ENCODE data around the genes ZFP1 and GAN.

GRCh38 chr16:75148167-75149310 is at the start of gene ZFP1:
Gene ZFP1 (plus strand): TSS chr16:75148524.
- PRO-cap = bidirectional peak, plus-strand start at chr16:75148538, minus-strand start at chr16:75148366; bidirectional peak, plus-strand start at chr16:75148913, minus-strand start at chr16:75148898; bidirectional peak, plus-strand start at chr16:75149083, minus-strand start at chr16:75148954

- PRO-cap = no peak
Observed at GRCh38 chr16:75169921-75170497, 21.7 kb downstream of the ZFP1 start.

GRCh38 chr16:75380158-75380785 is 53.0 kb downstream of the CFDP1 start:
- PRO-cap = no peak

DNA sequence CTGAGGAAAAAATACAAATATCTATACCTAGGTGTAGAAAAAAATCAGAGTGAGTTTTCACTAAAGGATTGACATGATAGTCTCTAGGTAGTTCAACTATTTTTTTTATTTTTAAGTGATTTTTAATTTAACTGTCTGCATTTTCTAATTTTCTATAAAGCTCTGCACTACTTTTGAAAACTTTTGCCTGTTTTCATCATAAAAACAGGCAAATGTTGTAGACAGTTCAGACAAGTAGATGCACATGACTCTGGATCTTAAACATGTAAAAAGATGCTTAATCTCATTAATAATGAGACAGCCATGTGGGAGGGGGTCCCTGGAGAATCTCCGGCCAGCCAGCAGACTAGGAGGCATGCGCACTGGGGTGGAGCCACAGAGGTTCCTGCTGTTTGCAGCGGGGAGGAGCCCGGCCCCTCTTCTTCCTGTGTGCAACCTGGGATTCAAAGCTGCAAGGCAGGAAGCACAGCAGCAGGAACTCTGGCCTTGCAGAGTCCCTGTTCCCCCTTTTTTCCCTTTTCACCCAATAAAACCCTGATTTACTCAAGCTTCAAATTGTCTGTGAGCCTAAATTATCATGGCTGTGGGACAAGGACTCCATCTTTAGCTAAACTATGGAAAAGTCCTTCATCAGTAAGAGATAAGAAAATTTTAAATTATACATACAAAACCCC is 12.4 kb downstream of the CFDP1 start:
- PRO-cap = unidirectional peak, plus-strand start at position 446 of the sequence

- PRO-cap = no peak
Observed at GRCh38 chr16:75501662-75502126, 6.5 kb upstream of the CHST6 start.

DNA sequence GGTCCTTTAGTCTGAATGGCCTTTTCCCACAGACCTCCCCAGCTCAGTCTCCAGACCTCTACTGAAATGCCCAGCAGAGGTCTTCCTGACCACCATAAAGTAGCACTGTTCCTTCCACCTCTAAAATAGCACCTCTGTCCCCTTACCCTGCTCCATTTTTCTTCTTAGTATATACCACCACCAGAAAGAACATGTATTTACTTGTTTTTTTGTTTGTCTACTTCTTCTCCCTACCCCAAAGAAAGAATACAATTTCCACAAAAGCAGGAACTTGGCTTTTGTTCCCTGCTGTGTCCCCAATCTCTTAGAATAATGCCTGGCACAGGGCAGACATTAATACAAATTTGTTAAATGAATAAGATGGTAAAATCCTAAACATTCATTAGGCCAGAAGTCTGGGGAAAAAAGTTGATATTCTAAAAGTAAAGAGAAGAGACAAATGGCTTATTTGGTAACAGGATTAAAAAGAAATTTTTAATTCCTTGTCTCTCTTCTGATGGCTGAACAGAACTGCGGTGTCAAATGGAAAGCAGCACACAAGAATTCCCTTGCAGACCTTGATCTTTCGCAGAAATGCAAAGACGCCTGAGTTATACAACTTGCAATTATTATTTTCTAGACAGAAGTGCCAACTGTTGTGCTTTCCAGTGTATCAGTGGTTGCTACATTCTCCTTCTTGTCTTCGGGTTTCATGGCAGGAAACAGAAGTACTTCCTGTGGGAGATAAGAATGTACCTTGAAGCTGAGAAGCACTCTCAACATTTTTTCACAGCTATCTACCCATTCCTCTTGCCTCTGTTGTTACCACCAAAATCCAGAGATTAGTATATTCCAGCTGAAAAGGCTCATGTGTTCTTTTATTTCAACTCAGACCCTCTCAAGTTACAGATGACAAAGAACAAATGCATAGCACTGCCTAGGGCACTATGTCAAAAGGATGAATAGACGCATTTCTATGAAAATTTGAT is 4.5 kb upstream of the ADAT1 start:
- PRO-cap = no peak

GRCh38 chr16:75648833-75649195 is 1.2 kb downstream of the TERF2IP start:
- PRO-cap = no peak

- PRO-cap = unidirectional peak, minus-strand start at chr16:75761301
Observed at GRCh38 chr16:75760971-75761457, 34.7 kb upstream of the CPHXL start.

GRCh38 chr16:77775209-77775492 is 13.2 kb upstream of the VAT1L start:
- PRO-cap = unidirectional peak, plus-strand start at chr16:77775362

DNA sequence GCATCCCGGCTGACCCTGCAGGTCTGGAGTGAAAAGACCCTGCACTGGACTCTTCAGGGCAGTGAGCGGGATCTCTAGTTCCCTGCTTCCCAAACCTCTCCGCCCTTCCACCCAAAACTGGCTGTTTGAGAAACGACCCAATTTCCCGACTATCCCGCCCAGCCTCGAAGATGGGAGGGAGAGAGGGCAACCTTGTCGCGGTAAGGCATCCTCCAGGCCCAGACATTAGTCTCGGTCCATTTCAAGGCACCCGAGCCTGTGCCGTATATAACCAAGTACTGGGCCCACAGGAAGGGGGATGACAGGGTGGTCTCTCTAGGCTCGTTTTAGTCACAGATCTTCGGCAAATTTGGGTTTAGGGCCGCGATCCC is 339 bp upstream of the VAT1L start:
- PRO-cap = no peak

DNA sequence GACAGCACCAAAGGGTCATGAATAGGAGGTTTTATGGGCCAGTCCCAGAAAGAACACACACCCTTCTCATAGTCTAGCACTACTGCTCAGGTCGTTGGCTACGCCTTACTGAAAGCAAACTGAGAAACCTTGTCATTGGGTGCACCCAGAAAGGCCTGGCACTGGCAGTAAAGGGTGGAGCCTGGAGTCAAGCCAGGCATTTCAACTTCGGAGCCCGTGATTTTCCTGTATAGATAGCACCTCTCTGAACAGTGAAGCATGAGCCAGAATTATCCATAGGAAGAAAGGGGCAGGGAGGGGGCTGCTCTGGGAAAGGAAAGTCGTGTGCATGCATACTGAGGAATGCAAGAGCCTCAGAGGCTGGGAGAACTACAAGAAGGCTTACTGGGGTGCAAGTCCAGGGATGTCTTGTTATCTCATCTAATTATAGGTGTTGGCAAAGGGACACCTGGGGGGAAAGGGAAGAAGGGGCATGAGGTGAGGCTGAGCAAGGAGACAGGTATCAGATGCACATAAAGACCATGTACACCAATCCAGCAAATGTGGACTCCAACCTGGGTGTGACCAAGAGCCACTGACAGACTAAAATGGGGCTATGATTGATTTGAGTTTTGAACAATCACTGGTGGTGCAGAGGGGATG is 75.1 kb downstream of the VAT1L start:
- PRO-cap = no peak

DNA sequence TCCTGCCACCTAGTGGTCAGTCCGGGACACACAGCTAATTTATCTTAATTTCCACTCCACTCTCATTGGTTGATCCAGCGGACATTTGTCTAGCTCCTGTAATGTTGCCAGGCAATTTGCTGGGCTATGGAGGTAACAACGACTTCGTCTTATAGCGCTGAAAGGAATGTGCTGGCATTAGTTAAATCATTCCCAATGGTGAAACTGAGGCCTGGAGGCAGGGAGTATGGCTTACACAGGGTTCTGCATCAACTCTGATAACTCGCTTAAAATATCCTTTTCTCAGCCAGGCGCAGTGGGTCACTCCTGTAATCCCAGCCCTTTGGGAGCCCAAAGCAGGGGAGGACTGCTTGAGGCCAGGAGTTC is 19.2 kb upstream of the CLEC3A start:
- PRO-cap = no peak

- PRO-cap = no peak
Observed at GRCh38 chr16:78505387-78505967, 406.0 kb downstream of the WWOX start.

- PRO-cap = no peak
Observed at GRCh38 chr16:78828742-78829615, 729.5 kb downstream of the WWOX start.

DNA sequence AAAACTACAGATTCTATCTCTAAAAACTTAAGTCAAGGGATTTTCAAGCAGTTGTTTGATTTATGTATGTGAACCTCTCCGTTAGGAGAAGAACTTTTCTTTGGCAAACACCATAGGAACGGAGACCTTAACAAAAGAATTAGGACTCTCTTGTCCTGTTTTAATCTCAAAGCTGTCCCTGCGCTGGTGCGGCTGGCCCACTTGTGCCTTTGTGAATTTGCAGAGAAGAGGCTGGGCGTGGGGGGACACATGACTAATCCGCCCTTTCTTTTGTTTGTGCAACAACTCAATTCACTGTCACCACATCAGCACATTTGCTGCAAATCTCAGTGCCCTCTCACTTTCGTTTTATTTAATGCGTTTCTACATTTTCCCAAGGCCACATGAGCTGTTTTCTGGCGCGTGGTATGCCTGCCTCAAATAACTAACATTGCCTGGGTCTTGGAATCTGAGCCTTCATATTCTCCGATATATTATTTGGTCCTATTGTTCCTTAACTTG is 642.9 kb downstream of the MAF start:
- PRO-cap = no peak

DNA sequence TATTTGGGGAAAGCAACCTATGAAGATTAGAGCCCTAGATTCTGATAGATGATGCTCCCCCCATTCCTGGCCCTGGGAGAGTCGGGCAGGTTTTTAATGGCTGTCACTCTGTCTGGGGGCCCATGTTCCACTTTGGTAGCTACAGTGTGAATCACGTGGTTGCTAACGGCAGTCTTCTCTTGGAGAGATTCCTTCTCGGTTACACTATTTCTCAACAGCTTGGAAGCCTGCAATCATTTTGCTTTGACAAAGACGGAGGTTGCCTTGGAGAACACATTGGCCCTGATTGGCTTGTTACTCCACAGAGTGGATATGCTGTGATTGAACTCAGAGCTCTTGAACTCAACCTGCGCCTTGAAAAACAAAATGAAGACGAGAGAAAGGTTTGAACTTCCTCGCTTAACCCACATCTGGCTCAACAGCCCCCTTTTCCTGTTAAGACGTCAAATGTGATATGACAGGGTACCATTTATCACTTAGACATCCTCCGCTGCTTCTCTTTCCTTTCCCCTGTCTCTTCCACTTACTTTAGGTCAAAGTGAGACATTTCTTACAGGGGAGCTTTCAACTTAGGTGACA is 218.9 kb downstream of the MAF start:
- PRO-cap = no peak

DNA sequence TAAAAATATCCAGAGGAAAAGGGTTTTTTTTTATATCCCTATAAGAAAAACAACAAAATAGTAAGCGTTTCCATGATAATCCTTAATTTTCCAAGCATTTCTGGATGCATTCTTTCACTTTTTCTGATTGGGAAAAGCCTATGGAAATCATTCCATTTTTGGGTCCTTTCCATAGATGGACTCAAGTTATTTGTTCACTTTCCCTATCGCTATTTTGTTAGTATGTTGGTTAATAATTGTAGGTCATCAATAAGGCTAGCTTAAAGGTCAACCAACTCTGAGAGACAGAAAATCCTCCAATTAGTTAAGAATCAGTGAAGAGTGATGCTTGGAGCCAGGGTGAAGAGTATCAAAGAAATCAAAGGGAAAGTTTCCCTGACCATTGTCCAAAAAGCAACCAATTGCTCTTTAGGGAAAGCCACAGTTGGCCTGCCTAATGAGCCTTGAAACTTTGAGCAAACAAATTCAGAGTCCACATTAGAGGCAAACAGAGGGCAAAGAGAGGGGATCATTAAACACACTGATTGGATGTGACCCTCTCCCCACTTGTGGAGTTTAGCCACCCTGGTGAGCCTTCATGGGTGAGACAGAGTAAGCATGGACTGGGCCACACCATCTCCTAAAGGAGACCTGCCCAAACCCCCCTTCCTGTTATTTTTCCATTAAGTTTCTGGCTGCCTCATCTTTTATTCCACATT is 133.4 kb upstream of the DYNLRB2 start:
- PRO-cap = no peak

- PRO-cap = no peak
Observed at GRCh38 chr16:81189006-81189742, 49.3 kb upstream of the BCO1 start.

GRCh38 chr16:81314507-81315504 is at the start of gene GAN:
Gene GAN (plus strand): TSS chr16:81314962.
- PRO-cap = bidirectional peak, plus-strand start at chr16:81314966, minus-strand start at chr16:81314790

DNA sequence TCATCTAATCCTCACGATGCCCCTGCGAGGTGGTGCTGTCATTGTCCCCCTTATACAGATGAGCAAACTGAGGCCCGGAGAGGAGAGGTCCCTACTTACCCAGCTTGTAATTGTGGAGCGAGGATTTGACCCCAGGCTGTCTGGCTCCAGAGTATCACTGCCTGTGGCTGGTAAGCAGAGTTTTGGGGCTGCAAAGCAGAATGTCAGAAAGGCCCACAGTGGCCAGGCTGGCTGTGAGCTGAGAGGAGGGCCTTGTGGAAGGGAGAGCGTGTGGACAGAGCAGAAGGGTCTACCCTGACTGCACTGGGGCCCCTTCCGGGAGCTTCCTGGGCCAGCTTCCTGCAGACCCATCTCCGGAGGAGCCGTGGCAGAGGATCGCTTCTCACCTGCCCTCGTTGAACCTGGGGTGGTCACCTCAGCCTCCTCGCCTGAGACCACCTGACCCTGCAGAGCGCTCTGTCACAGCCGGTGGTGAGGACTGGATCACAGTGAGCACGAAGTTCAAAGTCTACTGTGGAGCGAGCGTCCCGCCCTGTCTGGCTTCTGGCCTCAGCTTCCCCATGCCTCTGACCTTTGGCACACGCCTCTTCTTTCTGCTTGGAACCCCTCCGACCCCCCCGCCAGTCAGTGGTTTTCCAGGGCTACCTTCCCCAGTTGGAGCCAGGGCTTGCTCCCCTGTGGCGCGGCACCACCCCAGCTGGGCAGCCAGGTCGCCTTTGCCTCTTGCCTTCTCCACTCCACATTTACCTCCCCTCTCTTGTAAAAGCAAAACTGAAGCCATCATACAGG is 12.1 kb downstream of the CMIP start:
- PRO-cap = no peak

All from pulmonary lymph node (tissue), 1 donor.